Breast (tissue), 4 donors: ENCODE results near the genes GSTK1 and EZH2.

- PRO-cap, 3 experiments, result peak in 3 of 3 experiments; most common plus-strand start chr7:143263491 (in 2); most common minus-strand start chr7:143263399 (in 3)
- RRBS, result 2% methylated on average over 7 of the region's 50 CpGs
Measured at GRCh38 chr7:143263253-143264248, at the start of gene GSTK1. Gene GSTK1, plus strand, starts transcription at chr7:143263441.

DNA sequence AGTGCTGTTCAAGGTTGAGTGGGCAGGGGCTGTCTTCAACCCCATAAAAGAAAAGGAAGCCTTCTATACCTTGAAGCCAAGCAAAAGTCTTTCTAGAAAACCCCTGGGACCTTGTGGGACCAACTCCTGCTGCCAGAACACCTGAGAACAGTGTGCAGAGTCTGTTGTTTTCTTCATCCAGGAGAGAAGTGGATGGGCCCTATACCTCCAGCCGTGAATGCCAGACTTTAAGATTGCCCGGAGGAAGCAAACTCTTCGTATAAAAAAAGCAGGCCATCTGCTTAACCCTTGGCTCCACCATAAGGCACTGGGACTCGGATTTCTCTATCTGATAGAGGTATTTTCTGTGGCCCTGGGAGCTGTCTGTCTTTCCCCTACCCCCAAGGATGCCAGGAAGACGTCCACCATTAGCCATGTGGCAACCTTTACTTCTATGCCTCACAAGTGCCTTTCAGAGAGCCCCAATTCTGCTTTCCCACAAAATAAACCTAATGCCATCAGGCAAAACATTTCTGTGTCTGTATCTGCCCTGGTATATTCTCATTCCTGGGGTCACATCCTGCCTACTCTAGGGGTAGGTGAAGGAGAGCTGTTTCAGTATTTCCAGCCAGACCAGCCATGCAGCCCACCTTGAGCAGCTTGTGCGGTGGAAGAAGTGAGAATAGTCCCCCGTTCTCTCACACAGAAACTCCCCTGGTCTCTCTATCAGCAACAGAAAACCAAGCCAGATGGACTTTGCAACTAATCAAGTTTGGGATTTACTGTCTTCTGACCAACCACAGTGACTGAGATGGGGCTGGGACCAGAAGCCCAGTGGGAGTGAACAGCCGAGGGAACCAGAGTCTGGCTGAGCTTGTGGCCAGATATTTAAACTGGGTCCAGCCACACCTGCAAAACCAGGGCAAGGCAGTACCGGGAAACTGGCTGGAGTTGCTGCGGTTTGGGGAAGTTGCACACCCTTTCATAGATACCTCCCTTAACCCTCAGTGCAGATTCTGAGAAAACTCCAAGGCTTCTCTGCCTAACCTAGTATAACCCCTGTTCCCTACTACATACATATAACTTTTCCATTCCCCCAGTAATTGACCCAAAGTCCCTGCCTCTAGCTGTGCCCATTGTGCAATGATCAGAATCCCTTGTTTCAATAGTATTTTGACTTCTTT is 5.7 kb downstream of the GSTK1 start:
- PRO-cap, 3 experiments, result no peak in any of the 3 experiments
- RRBS, result no CpG with 5 or more reads among the region's 10 CpGs

GRCh38 chr7:143279362-143279777 is 5.4 kb upstream of the TMEM139 start:
- PRO-cap, 3 experiments, result peak in 1 of 3 experiments; most common plus-strand start chr7:143279681 (in 1); most common minus-strand start chr7:143279494 (in 1)
- RRBS, result no CpG with 5 or more reads among the region's 3 CpGs

- PRO-cap, 3 experiments, result no peak in any of the 3 experiments
- RRBS, result 30% methylated on average over 5 of the region's 16 CpGs
Measured at GRCh38 chr7:143287447-143287948, 653 bp upstream of the CASP2 start.

- PRO-cap, 3 experiments, result peak in 3 of 3 experiments; most common plus-strand start chr7:143318705 (in 1); most common minus-strand start chr7:143318795 (in 3)
- RRBS, result no CpG with 5 or more reads among the region's 6 CpGs
Measured at GRCh38 chr7:143318640-143319140, 2.8 kb downstream of the CLCN1 start.

DNA sequence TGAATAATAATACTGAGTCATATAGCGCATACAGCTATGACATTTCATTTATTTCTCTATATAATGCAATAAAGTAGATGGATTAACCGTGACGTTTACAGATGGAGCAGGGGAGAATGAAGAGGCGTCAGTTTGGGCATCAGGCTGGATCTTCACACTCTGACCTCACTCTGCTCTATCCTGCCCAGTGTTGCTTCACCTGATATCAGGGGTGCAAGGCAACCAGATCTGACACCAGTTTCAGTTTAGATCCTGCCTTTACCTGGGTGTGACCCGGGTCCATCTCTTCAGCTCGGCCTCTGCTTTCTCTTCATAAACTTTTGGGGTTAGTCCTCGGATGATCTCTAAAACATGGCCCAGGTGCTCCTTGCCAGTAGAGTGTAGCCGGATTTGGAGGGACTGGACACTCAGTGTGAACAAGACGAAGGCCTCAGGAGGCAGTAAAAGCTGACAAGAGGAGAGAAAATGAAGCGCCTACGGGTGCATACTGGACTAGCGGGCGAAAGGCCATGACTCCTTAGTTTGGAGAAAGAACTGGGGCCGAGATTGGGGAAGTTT is 1.4 kb upstream of the ZYX start:
- PRO-cap, 3 experiments, result no peak in any of the 3 experiments
- RRBS, result 21% methylated on average over 3 of the region's 14 CpGs

DNA sequence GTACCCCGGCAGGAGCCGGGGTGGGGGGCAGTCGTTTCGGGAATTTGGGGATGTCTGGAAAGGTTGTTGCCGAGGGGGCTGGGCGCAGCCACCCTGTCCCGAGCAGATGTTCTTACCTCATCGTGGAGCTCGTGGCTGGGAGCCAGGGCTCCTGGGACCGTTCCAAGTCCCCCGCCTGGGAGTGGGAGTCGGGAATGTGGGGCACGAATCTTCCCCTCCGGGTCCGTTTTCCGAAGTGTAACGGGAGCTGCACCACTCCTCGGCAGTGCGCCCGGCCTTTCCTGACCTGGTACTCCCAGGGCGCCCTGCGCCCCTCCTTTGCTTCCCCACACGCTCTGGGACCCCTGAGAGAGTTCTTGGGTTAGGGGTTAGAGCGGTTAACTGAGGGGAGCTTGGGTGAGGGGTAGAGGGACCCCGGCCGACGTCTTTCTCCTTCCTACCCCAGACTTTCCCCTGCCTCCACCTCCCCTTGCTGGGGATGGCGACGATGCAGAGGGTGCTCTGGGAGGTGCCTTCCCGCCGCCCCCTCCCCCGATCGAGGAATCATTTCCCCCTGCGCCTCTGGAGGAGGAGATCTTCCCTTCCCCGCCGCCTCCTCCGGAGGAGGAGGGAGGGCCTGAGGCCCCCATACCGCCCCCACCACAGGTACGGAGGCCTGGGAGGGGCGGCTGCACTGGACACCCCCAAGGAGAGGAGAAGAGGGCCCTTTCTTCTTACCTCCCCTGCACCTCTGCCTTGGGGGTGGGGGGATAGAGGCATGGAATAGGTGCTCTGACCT is 847 bp downstream of the ZYX start:
- PRO-cap, 3 experiments, result peak in 2 of 3 experiments; most common plus-strand start position 265 of the sequence (in 2); most common minus-strand start position 32 of the sequence (in 1)
- RRBS, result 3% methylated on average over 7 of the region's 40 CpGs

- PRO-cap, 3 experiments, result peak in 1 of 3 experiments; most common plus-strand start chr7:143394031 (in 1)
- RRBS, result no CpG with 5 or more reads among the region's 13 CpGs
Measured at GRCh38 chr7:143393847-143394518, 12.8 kb downstream of the ZYX start.

DNA sequence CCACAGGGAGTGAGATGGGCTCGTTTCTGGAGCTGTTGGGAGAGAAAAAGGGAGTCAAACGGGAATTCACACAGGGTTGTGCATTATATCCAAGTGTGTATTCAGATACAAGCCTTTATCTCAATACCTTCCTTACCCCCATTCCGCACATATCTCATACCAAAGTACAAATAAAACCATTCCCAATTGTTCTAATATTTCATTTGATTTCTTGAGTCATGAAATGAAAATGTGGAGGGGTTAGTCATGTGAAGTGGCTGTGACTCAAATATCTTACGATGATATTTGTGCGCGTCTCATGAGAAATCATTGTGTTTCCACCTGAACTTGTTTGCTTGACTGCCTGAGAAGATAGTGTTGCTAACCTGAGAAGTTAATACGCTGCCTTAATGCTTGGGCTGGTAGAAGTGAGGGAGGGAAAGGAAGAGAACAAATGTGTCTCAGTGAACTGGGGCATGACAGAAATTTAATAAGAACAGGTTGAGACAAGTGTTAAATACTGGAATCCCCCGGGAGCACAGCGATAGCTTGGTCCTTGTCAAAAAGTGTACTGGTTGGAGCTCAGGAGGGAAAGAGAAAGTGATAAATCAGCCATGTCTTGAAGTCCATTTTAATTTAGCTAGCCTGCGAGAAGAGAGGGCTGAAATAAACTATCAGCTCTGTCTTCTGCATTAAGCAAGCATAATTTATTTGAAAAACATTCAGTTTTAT is 7.1 kb upstream of the EPHA1 start:
- PRO-cap, 3 experiments, result no peak in any of the 3 experiments
- RRBS, result no CpG with 5 or more reads among the region's 10 CpGs

DNA sequence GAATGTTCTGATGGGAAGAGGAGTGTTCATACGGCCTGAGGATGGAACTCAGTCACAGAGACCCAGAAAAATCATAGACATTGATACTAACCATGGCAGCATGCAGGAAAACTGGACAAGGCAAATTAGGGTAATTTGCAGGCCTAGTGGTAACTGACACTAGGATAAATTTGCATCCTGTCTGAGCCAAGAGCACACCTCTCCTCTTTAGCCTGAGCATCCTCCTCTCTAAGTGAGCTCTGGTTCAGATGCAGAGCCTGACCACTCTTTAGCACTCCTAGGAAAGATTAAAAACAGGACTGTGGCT is 214 bp upstream of the TAS2R41 start:
- PRO-cap, 3 experiments, result no peak in any of the 3 experiments
- RRBS, result no CpG with 5 or more reads among the region's 1 CpG

GRCh38 chr7:143485003-143485406 is 7.3 kb downstream of the TAS2R41 start:
- PRO-cap, 3 experiments, result no peak in any of the 3 experiments
- RRBS, result no CpG with 5 or more reads among the region's 2 CpGs

GRCh38 chr7:144256097-144256663 is 8.4 kb downstream of the OR2A7 start:
- PRO-cap, 3 experiments, result no peak in any of the 3 experiments
- RRBS, result no CpG with 5 or more reads among the region's 4 CpGs

DNA sequence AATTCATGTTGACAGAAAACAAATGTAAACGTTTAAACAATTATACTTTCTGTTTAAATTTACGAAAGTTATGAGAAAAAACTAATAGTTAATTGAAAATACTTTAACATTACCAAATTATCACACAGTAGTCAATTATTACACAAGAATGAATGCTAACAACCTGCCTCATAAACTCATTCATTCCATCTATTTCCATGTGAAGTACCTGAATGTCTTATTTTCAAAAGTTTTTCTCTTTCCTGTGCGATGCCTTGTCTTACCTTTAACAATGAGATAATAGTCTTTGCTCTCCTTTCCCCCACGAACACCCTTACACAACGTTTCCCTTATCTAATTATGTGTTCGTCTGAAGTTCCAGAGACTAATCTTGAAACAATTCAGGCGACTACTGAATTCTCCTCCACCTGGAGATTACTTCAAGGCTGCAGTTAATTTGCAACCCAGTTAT is 1.5 kb downstream of the TPK1 start:
- PRO-cap, 3 experiments, result no peak in any of the 3 experiments
- RRBS, result no CpG with 5 or more reads among the region's 7 CpGs

GRCh38 chr7:148747041-148747923 is 48.6 kb downstream of the CUL1 start:
- PRO-cap, 3 experiments, result no peak in any of the 3 experiments
- RRBS, result no CpG with 5 or more reads among the region's 4 CpGs

DNA sequence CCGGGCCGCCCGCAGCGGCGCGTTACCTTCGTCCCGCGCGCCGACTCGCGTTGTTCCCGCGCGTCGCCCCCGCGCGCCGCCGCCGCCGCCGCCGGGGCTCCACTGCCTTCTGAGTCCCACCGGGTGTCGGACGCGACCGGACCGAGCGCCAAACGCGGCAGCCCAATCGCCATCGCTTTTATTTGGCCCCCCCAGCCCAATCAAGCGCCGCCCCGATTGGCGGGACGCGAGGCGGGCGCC is at the start of gene EZH2:
EZH2 (minus strand) TSS at position 154 of the 240 bp plus-strand sequence.
- PRO-cap, 3 experiments, result peak in 3 of 3 experiments; most common minus-strand start position 111 of the sequence (in 3)
- RRBS, result 2% methylated on average over 29 of the region's 45 CpGs

DNA sequence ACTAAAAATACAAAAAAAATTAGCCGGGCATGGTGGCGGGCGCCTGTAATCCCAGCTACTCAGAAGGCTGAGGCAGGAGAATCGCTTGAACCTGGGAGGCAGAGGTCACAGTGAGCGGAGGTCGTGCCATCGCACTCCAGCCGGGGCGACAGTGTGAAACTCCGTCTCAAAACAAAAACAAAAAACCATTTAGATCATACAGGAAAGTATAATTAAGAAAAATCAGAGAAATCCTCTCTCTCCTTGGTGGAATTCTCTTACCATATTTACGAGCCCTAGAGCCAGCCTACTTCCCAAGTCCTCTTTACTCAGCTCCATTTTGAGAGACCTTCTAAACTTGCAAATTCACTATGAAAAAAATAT is 12.8 kb upstream of the EZH2 start:
- PRO-cap, 3 experiments, result no peak in any of the 3 experiments
- RRBS, result no CpG with 5 or more reads among the region's 11 CpGs

DNA sequence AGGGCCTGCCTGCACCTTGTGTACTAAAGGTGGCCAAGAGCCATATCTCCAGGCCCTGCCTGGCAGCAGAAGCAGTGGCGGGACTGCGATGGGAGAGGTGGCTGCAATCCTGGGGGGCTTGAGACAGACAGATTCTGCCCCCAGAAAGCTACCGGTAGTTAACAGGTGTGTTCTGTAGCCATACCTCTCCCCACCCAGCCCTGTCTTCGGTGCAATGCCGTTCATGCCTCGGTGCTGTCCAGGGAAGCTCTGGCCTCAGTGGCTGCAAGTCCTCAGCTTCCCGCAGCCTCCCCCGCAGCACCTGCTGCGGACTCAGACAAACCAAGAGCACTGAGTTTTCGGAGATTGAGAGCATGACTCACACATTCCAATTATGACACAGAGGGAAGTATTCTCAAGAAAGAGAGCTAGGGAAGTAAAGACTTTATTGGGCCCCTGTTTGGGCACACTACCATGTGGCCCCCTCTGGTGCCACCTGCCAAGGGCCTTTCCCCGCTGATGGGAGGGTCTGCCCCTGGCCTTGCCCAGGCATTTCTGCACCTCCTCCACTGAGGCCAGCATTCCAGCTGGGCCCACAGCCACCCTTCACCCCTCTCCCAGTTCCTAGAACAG is 30.1 kb upstream of the EZH2 start:
- PRO-cap, 3 experiments, result no peak in any of the 3 experiments
- RRBS, result no CpG with 5 or more reads among the region's 11 CpGs

DNA sequence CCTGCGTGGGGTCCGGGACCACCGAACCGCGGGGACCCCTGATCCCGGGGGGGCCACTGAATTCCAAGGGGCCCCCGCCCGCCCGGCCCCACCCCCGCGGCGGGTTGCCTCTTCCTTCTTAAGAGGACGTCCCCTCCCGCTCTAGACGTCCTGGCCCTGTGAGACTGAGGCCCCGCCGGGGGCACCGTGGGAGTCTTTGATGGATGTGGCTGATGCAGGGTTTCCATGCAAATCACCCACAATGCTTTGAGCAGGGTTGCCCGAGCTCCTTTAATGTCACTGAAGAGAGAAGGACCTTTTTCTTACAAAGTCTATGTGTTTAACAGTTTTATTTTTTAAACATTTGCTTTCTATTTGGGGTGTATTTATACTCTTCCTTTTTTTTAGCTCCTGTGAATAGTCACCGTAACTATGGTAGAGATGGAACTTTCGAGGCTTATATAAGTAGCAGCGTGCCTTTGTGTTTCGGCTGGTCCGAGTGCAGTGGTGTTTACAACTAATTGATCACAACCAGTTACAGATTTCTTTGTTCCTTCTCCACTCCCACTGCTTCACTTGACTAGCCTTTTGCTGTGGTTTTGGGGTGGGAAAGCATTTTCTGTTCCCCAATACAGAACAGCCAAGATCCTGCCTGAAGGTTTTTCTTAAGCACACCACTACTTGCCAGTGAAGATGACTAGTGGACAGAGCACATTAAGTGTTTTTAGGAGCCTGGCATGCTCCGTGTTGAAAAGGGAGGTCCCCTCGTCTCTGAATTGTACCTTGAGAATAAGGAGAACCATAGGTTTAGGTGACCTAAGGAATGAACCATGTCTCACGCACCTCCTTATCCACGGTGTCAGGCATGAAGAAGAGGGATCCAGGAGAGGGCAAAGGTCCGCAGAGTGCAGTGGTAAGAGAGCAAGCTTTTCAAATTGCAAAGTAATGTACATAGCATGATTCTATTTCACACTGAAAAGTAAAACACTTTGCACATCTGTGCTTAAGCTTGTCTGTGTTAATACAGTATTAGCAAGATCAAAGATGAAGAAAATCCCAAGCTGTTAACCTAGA is 44.7 kb downstream of the PDIA4 start:
- PRO-cap, 3 experiments, result peak in 1 of 3 experiments; most common plus-strand start position 468 of the sequence (in 1)
- RRBS, result 2% methylated on average over 9 of the region's 29 CpGs

- PRO-cap, 3 experiments, result no peak in any of the 3 experiments
- RRBS, result no CpG with 5 or more reads among the region's 28 CpGs
Measured at GRCh38 chr7:149003490-149004408, 24.6 kb downstream of the PDIA4 start.

DNA sequence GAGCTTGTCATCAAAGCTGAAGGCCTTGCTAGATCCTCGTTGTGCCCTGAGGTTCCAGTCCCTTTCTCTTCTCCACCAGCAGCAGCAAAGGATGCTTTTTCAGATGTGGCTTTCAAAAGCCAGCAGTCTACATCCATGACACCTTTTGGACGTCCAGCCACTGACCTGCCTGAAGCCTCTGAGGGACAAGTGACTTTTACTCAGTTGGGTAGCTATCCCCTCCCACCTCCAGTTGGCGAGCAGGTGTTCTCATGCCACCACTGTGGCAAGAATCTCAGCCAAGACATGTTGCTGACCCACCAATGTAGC is 16.7 kb upstream of the ZNF282 start:
- PRO-cap, 3 experiments, result no peak in any of the 3 experiments
- RRBS, result no CpG with 5 or more reads among the region's 3 CpGs